ENCODE data around the genes PSMD2 and MAP3K13.

DNA sequence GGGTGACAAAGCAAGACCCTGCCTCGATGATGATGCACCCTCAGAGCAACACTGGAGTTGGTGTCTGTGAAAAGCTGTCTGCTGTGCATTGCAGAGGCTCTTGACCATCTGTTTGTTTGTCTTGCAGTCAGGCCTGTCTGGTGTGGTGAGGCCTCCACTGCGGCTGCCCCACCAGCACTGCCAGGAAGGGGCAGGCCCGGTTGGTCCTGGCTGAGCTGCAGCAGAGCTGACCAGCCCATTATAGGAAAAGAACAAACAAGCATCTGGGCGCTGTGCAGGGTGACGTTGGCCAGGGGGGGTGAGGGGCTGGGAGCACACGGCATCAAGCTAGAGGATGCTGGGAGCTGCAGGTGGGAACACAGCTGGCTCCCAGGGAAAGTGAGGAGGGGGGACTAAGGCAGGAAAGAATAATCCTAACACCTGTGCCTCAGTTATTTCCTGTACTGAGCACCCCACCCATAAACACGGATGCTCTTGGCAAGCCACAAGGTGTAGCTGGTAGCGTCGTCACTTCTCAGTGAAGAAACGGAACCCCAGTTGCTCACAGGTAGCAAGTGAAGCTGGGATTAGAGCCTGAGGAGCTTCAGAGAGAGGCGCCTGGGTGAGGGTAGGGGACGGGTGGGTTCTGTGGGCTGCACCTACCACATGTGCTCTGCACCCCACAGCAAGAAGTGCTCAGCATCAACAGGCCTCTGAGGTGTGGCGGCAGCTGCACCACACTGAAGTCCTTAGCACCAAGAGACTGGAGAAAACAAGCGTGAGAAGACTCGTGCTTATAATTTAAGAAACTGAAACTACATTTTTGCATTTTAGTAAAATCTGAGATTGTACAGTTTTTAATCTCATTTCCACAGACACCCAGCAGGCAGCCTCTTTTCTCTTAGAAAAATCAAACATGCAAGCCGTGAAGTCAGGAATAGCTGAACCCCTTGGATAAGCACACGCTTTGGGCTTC, 10.0 kb downstream of the MAP6D1 start:
- PRO-cap, 5 experiments = no peak in any of the 5 experiments
- RAMPAGE, long total RNA, 2 experiments = no peak in any of the 2 experiments
- RRBS = no CpG with 5 or more reads among the region's 17 CpGs

GRCh38 chr3:183980289-183980938, 37.3 kb downstream of the ABCC5 start:
- PRO-cap, 5 experiments = no peak in any of the 5 experiments
- RAMPAGE, long total RNA, 2 experiments = no peak in any of the 2 experiments
- RRBS = no CpG with 5 or more reads among the region's 7 CpGs

GRCh38 chr3:184011052-184011480, 6.6 kb downstream of the ABCC5 start:
- PRO-cap, 5 experiments = no peak in any of the 5 experiments
- RAMPAGE, long total RNA, 2 experiments = no peak in any of the 2 experiments
- RRBS = no CpG with 5 or more reads among the region's 4 CpGs

DNA sequence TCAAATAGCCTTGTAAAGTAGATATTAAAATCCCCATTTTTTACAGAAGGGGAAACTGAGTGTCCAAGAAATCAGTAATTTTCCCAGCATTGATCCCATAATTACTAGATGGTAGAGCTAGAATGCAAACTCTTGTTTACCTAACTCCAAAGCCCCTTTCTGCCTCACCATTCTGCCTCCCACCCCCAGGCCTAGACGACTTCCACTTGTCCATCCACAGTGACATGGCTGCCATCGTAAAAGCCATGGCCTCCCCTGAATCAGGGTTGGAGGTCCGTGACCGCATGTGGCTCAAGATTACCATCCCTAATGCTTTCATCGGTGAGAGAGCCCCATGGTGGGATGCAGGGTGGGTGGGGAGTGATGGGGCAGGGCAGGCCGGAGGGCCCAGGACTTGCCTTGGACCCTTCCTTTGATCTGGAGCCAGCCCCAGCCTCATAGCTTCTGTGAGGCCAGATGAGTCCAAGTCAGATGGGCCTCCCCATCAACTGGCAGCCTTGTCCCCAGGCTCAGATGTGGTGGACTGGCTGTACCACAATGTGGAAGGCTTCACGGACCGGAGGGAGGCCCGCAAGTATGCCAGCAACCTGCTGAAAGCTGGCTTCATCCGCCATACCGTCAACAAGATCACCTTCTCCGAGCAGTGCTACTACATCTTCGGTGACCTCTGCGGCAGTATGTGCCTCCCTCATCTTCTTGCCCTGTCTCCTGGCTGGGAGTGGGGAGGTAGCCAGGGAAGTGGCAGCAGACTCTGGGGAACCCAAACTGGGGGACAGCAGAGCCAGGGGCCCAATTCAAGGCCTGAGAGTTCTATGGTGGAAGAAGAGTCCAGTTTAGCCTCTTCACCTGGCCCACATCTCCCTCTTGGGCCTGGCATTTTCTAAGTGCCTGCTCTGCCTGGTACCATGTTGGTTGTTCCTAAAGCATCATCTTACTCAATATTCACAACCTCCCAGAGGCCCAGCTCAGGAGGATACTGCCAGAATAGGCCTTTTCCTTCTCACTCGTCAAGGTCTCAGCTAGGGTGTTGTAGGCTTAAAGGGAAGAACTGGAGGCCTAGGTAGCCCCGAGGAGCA, 6.9 kb upstream of the AP2M1 start:
- PRO-cap, 5 experiments = no peak in any of the 5 experiments
- RAMPAGE, long total RNA, 2 experiments = no peak in any of the 2 experiments
- RRBS = no CpG with 5 or more reads among the region's 16 CpGs

GRCh38 chr3:184181558-184181831, 4.5 kb upstream of the ABCF3 start:
- PRO-cap, 5 experiments = no peak in any of the 5 experiments
- RAMPAGE, long total RNA, 2 experiments = no peak in any of the 2 experiments
- RRBS = no CpG with 5 or more reads among the region's 5 CpGs

DNA sequence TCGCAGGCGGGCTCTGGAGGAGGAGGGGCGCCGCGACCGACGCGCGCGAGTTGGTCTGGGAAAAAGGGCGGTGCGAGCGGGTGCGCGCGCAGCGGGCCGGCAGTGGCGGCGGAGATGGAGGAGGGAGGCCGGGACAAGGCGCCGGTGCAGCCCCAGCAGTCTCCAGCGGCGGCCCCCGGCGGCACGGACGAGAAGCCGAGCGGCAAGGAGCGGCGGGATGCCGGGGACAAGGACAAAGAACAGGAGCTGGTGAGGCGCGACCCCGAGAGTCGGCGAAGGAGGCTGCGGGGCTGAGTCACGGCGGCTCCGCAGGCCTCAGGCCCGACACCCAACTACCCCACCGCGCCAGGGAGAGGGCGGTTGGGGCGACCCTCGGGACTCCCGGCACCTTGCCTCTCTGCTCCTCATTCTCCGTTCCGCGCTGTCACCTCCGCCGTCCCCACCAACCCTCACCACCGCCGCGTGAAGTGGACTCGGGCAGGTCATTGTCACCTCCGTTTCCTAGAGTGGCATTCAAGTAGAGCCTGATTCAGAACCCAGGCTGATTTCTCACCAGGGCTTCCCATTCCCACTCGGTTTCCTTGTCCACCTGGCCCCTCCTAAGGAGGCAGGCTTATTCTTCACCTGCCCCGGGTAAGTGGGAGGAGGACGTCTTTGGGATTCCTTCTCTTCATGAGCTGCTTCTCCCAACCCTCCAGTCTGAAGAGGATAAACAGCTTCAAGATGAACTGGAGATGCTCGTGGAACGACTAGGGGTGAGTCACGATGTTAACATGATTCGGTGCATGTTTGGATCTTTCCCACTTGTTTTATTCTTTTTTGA, at the start of gene PSMD2:
PSMD2 (plus strand) TSS at position 89 of the 823 bp plus-strand sequence.
- PRO-cap, 5 experiments = peak in 5 of 5 experiments; most common plus-strand start position 102 of the sequence (in 5)
- RAMPAGE, long total RNA, 2 experiments = start-site peak on the plus strand in 2 of 2 experiments, centred at positions 99 to 105 of the sequence, 265 to 515 reads per replicate
- RRBS = 1% methylated on average over 21 of the region's 67 CpGs

DNA sequence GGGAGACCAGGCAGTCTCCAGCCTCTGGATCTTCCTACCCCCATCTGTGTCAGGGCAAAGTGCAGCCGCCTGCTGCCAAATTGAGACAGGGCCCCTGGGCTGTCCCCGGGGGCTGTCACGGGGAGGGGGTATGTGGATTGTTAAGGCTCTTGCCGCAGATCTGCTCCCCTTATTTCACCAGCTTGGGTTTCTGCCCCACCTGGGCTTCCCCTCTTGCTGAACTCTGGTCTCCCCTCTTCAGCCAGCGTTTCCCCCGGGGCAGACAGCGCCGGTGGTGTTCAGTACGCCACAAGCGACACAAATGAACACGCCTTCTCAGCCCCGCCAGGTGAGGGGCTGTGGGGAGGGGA, 1.5 kb downstream of the EIF4G1 start:
- PRO-cap, 5 experiments = peak in 4 of 5 experiments; most common plus-strand start position 88 of the sequence (in 2); most common minus-strand start position 46 of the sequence (in 4)
- RAMPAGE, long total RNA, 2 experiments = no peak in any of the 2 experiments
- RRBS = no CpG with 5 or more reads among the region's 12 CpGs

DNA sequence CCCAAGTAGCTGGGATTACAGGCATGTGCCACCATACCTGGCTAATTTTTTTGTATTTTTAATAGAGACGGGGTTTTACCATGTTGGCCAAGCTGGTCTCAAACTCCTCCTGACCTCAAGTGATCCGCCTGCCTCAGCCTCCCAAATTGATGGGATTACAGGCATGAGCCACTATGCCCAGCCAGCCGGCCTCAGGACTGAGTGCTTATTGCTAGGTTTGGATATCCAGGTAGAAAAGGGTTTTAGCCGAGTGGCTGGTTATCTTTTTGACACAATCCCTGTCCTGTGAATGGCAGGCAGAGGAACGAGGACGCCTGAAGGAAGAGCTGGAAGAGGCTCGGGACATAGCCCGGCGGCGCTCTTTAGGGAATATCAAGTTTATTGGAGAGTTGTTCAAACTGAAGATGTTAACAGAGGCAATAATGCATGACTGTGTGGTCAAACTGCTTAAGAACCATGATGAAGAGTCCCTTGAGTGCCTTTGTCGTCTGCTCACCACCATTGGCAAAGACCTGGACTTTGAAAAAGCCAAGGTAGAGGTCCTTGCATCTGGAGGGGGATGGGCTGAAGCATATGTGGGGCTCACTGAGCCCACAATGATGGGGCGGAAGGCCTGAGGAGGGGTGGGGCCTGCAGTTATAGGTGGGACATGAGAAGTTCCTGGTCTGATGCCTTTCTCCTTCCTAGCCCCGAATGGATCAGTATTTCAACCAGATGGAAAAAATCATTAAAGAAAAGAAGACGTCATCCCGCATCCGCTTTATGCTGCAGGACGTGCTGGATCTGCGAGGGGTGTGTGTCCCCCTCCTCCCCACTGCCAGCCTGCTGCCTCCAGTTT, 10.4 kb downstream of the EIF4G1 start:
- PRO-cap, 5 experiments = no peak in any of the 5 experiments
- RAMPAGE, long total RNA, 2 experiments = no peak in any of the 2 experiments
- RRBS = no CpG with 5 or more reads among the region's 18 CpGs

GRCh38 chr3:184335393-184336417, 1.7 kb upstream of the FAM131A start:
- PRO-cap, 5 experiments = peak in 5 of 5 experiments; most common plus-strand start chr3:184335926 (in 3); most common minus-strand start chr3:184335614 (in 3)
- RAMPAGE, long total RNA, 2 experiments = no peak in any of the 2 experiments
- RRBS = 1% methylated on average over 29 of the region's 74 CpGs

DNA sequence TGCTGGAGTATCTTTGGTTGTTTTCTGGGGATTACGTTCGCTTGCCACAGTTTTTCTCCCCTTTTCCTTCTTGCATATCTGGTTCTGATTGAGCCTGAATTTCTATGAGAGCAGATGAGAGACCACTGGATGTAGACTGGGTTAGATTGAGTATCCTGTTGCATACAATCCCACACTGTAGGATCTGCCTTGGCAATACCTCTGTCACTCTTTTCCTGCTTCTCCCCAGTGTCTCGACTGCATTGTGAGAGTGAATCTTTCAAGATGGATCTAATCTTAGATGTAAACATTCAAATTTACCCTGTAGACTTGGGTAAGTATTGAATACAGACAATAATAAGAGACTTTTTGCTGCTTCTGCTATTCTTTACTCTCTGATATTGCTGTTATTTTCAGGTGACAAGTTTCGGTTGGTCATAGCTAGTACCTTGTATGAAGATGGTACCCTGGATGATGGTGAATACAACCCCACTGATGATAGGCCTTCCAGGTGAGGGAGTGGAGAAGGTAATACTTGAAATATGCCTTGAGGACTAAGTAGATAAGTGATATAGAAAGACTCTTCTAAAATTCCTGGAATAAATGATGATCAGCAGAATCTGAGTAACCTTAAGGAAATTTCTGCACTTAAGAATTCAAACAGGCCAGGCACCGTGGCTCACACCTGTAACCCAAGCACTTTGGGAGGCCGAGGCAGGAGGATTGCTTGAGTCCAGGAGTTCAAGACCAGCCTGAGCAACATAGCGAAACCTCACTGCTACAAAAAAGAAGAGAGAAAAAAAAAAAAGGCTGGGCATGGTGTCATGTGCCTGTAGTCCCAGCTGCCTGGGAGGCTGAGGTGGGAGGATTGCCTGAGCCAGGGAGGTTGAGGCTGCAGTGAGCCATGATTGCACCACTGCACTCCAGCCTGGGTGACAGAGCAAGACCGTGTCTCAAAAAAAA, 3.5 kb downstream of the POLR2H start:
- PRO-cap, 5 experiments = no peak in any of the 5 experiments
- RAMPAGE, long total RNA, 2 experiments = no peak in any of the 2 experiments
- RRBS = no CpG with 5 or more reads among the region's 8 CpGs

DNA sequence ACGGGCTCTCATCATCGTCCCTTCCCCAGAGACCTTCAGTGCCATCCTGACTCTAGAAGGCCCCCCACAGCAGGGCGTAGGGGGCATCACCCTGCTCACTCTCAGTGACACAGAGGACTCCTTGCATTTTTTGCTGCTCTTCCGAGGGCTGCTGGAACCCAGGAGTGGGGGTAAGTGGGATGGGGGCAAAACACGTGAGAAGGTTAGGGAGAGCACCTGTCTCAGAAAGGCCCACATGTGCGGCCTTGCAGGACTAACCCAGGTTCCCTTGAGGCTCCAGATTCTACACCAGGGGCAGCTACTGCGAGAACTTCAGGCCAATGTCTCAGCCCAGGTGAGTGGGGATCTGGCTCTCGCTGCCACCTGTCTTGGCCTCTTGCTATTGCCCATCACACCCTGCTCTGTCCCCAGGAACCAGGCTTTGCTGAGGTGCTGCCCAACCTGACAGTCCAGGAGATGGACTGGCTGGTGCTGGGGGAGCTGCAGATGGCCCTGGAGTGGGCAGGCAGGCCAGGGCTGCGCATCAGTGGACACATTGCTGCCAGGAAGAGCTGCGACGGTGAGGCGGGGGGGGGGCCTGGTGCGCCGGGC, 2.8 kb downstream of the CHRD start:
- PRO-cap, 5 experiments = no peak in any of the 5 experiments
- RAMPAGE, long total RNA, 2 experiments = no peak in any of the 2 experiments
- RRBS = no CpG with 5 or more reads among the region's 14 CpGs

GRCh38 chr3:184523810-184524142, 37.8 kb upstream of the EPHB3 start:
- PRO-cap, 5 experiments = no peak in any of the 5 experiments
- RAMPAGE, long total RNA, 2 experiments = no peak in any of the 2 experiments
- RRBS = no CpG with 5 or more reads among the region's 3 CpGs

DNA sequence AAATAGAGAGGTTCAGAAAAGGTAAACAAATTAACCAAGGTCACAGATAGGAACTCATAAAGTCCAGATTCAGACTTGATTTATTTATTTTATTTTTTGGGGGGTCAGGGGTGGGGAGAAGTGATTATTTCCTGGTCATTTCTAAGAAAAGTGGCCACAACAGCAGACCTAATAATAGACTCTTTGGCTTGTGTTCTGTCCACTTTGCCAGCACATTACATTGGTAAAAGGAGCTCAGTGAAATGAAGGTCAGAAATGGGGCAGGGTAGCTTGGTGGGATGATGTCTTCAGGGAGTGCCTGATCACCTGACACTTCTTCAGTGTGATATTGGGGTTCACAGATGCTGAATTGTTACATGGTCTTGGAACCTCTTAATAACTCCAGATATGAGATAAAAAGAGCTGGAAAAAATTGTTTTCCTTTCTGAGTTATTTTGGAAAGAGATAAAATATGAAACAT, 10.1 kb downstream of the VPS8 start:
- PRO-cap, 5 experiments = no peak in any of the 5 experiments
- RAMPAGE, long total RNA, 2 experiments = no peak in any of the 2 experiments

GRCh38 chr3:185175341-185176073, 22.6 kb upstream of the C3orf70 start:
- PRO-cap, 5 experiments = peak in 1 of 5 experiments; most common plus-strand start chr3:185175659 (in 1)
- RAMPAGE, long total RNA, 2 experiments = no peak in any of the 2 experiments
- RRBS = 45% methylated on average over 2 of the region's 16 CpGs

DNA sequence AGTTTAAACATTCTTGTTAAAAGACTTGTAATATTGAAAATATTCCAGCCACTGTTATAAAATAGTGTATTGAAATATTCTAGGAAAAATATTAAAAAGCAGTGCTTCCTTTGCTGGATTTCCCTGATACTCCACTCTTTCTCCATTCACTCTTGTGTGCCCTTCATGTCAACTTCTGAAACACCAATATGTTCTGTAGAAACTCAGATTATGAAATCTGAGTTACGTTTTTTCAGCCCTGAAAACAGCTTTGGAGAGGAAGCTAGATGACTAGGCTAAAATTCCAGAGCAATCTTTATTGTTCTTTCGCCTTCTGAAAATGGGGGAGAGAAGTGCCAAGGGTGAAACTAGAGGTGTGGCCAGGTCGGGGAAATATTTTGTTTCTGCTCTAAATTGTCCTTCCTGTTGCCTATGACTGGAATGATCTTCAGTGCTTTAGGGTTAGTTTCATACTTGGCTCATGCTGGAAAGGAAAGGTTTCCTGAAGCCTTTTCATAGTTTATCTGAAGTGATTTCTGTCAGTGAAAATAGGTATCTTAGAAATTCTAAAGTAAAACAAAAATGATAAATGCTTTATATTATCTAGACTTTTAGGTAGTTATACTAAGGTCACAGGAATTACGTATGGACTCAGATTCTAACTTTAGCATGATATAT, 45.9 kb upstream of the MAP3K13 start:
- PRO-cap, 5 experiments = peak in 1 of 5 experiments; most common plus-strand start position 408 of the sequence (in 1); most common minus-strand start position 154 of the sequence (in 1)
- RAMPAGE, long total RNA, 2 experiments = no peak in any of the 2 experiments
- RRBS = no CpG with 5 or more reads among the region's 4 CpGs

DNA sequence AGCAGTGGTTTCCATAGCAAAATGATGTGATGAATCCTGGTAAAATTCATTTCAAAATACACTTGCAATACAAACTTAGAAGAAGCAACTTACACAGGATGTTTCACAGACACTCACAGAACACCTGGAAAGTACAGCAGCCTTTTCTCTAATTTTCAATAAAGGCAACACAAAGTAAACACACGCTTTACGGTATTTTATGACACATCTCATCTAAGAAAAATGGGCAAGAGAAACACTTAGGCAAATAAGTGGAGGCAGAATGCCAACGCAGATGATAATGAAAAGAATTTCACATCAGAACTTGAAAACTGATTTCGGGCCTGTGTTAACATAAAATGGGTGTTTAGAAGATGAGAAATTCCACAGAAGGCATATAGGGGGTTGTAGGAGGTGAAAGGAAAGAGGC, 25.7 kb upstream of the MAP3K13 start:
- PRO-cap, 5 experiments = peak in 1 of 5 experiments; most common minus-strand start position 117 of the sequence (in 1)
- RAMPAGE, long total RNA, 2 experiments = no peak in any of the 2 experiments
- RRBS = no CpG with 5 or more reads among the region's 4 CpGs

GRCh38 chr3:185342839-185343217, 20.1 kb upstream of the MAP3K13 start:
- PRO-cap, 5 experiments = no peak in any of the 5 experiments
- RAMPAGE, long total RNA, 2 experiments = no peak in any of the 2 experiments
- RRBS = no CpG with 5 or more reads among the region's 6 CpGs

DNA sequence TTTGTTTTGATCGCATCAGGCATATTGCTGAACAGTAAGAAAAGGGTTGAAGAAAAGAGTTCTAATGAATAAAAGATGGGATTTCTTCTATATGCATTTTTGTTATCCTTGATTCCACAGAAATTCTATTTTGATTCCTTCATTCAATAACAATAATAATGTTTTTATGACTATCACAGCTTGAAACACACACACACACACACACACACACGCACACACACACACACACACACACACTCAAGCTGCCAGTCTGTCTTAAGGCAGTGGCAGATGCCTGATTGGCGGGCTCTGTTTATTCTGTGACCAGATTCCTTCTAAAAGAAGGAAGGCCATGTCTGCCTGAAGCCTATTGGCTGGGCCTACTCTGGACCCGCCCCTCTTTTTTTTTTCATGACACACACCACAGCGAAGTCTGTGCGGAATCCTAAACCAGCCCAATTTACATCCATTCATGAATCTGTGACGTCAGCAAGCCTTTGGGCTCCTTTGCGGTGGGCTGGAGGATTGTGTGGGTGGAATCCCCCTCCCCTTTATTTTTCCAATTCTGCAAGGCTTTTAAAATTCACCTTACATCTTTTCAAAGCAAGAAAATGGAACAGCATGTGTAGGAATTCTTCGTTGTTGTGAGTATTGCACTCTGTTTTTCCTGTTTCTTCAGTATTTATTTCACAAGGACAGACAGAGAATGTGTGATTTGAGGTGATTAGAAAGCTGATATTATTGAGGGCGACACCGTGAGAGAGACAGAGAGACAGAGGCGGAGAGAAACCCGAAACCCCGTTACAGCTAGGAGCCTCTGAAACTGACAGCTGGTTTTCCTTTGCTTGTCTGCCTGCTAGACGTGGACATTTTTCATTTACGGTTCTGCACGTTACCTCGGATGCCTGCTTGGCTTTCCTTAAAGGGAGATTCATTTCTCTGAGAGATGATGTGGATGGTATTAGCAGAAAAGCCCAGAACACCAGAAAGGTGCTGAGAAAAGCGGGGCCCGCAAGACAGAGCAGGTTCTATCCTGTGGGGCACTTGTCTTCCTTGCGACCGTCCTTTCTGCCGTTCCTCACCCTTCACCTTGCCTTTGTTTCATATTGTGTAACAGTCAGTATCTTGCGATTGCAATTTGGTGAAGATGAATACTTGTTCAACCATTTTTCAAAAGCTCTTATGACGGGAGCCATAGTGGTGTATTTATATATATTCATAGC, at the start of gene MAP3K13:
MAP3K13 (plus strand) TSS at position 391 of the 1,202 bp plus-strand sequence.
- PRO-cap, 5 experiments = no peak in any of the 5 experiments
- RAMPAGE, long total RNA, 2 experiments = no peak in any of the 2 experiments
- RRBS = no CpG with 5 or more reads among the region's 25 CpGs

GRCh38 chr3:185558901-185559387, 6.6 kb upstream of the LIPH start:
- PRO-cap, 5 experiments = no peak in any of the 5 experiments
- RAMPAGE, long total RNA, 2 experiments = no peak in any of the 2 experiments
- RRBS = no CpG with 5 or more reads among the region's 19 CpGs

DNA sequence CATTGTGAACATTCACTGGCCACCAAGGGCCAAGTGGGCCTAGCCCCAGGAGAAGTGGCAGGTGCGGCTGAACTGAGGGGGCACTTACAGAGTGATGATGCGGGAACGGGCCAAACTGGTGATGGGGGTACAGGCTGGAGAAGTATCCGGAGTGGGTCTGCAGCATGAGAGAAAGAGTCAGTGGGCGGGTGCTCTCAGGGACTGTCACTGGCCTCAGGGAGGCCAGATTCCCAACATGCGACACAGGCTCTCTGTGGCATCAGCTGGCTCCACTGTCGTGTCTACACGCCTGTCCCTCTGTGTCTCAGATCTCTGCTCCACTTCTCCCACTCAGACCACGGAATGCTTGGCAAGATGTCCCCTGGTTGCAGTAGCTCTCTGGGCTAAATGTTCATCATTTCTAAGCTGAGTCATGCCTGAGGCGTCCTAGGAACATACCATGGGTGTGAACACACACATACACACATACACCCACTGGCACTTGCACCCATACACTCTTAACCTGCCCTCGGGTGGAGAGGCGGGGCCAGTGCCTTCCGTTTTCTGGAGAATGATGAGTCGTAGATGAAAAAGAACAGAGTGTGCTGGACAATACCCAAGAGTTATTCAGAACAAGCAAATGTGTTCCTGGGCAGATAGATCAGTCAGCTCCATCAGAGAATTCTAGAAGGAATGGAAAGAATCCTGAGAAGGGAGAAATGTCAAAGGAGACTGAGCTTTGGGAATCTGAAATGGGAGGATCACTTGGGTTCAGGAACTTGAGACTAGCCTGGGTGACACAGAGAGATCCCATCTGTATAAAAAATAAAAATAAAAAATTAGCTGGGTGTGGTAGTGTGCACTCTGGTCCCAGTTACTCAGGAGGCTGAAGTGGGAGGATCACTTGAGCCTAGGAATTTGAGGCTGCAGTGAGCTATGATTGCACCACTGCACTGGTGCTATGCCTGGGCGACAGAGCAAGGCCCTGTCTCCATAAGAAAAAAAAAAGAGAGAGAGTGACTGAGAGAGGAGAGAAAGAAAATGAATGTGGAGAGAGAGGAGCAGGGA, 72.5 kb downstream of the SENP2 start:
- PRO-cap, 5 experiments = no peak in any of the 5 experiments
- RAMPAGE, long total RNA, 2 experiments = no peak in any of the 2 experiments
- RRBS = no CpG with 5 or more reads among the region's 15 CpGs